HT-29 (cell line): ENCODE measurements around a stretch of chr3.

DNA sequence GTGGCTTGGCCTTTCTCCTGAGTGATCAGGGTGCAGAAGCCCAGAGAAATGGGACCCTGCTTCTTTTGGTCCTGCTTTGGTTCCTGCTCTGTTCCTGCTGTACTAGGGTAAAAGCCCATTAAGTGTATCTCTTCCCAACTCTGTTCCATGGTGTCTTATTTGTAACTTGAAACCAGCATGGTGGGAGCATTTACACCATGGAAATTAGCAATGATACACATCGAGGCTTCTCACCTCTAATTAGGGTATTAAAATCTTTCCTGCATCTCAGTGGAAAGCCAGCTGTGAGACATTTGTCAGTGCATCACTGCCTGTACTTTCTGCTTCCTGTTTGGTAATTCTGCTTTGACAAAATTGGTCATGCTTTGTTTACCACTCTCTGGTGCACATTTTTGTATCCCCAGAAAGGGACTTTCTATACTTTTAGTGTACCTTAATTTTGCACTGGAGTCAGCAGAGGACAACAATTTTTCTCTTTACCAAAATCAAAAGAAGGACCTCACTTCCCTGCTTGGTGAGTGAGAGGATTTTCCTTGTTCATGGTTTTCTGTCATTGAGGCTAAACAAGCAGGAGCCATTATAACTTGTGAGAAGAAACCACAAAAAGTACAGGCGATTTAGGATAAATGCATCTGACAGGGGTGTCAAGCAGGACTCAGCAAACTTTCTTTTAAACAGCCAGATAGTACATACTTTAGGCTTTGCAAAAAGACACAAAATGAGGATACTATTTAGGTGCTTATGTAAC lies 402.2 kb downstream of the PDCD6IP start:
- RAMPAGE, long total RNA: no peak

- RAMPAGE, long total RNA: no peak
Measured at GRCh38 chr3:35486337-35486536, 153.1 kb upstream of the ARPP21 start.

GRCh38 chr3:36787172-36787657 lies 22.9 kb upstream of the DCLK3 start:
- RAMPAGE, long total RNA: no peak

DNA sequence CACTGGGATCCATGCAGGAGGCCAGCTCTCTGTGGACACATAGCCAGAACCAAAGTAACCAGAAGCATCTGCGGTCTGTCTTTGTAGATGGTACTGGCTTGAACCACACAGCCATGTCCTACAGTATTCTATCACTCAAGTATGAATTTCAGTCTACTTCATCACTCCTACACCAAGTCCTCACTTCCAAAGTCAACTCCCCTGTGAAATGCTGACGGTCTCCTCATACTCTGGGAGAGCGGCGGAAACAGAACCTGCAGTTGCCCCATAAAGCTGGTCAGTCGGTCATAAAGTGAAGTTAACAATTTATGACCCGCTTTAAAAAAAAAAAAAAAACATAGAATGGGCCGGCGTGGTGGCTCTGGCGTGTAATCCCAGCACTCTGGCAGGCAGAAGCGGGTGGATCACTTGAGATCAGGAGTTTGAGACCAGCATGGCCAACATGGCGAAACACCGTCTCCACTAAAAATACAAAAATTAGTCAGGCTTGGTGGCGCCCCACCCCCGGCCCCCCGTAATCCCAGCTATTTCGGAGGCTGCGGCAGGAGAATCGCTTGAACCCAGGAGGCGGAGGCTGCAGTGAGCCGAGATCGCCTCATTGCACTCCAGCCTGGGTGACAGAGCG lies 2.2 kb downstream of the TRANK1 start:
- RAMPAGE, long total RNA: no peak

DNA sequence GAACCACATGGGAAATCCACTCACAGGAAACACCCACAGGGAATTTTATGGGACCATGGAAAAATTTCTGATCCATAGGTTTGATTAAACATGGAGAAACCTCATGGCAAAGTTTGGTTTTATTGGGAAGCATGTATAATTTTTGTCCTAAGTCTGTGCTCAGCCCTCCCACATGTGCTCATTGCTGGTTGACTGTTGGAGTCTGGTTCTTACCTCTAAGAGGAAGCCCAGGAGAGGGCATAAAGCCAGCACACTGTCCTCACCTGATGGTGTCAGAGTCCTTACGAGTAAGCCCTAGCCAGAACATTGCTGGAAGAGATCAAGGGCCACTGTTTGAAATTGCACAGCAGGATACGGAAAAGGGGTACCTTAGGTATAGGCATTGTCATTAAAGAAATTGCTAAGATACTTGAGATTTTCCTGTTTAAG lies 21.3 kb downstream of the MLH1 start:
- RAMPAGE, long total RNA: no peak

GRCh38 chr3:37056797-37057665 lies 63.7 kb downstream of the MLH1 start:
- RAMPAGE, long total RNA: no peak

DNA sequence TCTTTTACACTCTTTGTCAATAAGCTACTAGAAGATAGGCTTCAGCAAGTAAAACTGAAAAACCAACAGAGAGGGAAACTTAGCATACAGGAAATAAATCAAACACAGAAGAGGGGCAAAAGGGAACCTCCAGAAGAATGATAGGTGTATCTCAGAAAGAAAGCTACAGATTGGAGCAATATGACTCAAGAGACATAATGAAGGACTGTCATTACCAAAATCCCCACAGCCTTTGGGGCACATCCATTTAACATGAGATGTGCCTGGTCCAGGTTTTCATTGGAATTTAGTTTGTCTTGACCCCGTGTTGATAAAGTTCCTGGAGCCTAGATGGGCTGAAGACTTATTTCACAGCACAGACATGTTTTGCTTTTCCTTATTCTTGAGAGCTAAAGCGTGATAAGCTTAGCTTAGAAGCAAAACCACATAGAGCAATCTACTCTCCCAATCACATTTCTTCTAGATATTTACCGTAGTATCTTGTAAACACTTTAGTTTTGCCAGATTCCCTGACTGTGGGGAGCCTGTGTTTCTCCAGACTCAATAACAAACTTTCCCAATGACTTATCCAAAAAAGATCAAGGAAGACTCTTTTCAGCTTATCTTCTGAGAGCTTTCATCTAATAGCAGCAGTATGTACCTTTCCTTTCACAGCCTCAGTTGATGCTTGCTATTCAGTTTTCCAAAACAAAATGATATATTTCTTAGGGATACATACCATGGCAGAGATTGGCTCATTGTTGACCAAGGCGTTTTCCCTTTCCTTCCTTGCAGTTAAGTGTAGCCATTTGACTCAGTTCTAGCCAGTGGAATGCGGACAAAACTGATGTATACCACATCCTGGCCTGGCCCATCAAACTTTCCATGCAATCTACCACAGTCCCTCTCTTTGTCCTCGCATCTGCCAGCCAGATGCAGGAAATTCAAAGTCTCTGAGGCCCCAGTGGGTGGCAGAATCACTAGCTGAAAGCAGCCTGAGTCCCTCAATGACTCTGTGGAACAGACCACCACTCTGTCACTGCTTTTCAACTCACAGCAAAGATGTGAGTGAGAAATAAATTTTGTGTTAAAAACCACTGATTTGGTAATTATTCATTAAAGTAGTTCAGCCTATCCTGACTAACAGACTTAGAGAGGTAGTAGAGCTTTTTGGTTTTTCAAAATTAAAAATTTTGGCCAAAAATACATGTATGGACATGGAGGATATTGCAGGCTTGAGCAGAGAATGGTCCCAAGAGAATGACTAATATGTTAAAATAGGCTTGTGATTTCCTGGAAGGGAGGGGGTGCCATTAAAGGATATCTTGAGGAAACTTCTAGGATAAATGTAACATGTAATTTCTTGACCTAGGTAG lies 11.3 kb downstream of the LRRFIP2 start:
- RAMPAGE, long total RNA: no peak

- RAMPAGE, long total RNA: no peak
Measured at GRCh38 chr3:37326930-37327987, 84.2 kb downstream of the GOLGA4 start.

DNA sequence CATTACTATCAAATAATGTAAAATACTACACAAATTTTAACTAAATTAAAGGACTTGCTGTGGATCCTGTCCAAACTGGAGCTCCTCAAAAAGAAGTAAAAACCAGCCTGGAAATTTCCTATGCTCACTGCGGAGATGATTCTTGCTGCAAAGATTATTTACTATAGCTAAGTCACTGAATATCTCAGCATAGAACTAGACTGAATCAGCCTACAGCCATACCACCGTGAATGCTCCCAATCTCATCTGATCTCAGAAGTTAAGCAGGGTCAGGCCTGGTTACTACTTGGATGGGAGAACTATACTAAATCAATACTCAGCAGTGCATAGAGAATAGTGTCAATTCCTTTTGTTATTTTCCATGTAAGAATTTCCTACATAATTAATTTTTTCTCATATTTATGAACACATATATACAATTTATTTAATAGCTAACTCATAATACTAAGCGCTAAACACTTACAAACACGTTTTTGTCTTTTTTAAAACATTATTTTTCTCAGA lies 98.4 kb downstream of the GOLGA4 start:
- RAMPAGE, long total RNA: no peak

GRCh38 chr3:37442041-37442585 lies 9.8 kb upstream of the ITGA9 start:
- RAMPAGE, long total RNA: no peak

- RAMPAGE, long total RNA: no peak
Measured at GRCh38 chr3:37667396-37667803, 194.3 kb upstream of the CTDSPL start.

- RAMPAGE, long total RNA: no peak
Measured at GRCh38 chr3:37694338-37694778, 167.3 kb upstream of the CTDSPL start.

DNA sequence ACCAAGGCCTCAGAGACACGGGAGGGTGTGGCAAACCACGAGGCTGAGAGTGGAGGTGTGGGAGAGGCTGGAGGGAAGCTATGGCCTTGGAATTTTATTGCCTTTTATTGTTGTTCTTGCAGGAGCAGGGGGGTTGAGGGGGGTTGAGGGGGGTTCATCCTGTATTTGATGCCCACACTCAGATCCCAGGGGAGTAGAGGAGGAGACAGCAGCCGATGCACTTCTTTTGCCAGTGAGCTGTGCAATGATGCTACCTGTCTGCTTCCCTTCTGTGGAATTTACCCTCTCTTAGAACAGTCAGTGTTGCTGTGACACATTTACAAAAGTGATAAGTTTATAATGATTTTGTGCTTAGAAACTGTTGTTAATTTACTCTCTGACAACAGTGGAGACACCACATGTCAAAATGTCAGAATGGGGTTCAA lies 75.8 kb upstream of the CTDSPL start:
- RAMPAGE, long total RNA: no peak

GRCh38 chr3:37898464-37899777 lies 37.2 kb downstream of the CTDSPL start:
- RAMPAGE, long total RNA: no peak

DNA sequence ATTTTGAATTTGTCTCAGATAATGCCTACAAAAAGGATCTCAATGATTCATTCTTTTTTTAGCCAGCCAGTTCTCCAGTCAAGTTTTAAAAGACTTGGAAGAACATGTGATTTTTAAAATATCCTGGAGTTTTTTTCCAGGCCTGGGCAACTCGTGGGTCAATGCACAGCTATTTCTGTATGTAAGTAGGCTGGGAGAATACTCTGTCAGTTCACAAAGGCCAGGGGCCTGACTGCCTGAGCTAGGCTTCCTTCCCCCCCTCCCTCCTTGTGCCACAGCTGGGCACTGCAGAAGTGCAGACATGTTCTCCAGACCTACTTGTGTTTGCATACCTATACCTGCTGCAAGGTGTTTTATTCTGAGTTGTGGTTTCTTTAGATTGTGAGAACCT lies 43.7 kb downstream of the CTDSPL start:
- RAMPAGE, long total RNA: no peak

- RAMPAGE, long total RNA: no peak
Measured at GRCh38 chr3:37949657-37950801, 40.6 kb upstream of the VILL start.

GRCh38 chr3:37962777-37963605 lies 27.6 kb upstream of the VILL start:
- RAMPAGE, long total RNA: no peak

DNA sequence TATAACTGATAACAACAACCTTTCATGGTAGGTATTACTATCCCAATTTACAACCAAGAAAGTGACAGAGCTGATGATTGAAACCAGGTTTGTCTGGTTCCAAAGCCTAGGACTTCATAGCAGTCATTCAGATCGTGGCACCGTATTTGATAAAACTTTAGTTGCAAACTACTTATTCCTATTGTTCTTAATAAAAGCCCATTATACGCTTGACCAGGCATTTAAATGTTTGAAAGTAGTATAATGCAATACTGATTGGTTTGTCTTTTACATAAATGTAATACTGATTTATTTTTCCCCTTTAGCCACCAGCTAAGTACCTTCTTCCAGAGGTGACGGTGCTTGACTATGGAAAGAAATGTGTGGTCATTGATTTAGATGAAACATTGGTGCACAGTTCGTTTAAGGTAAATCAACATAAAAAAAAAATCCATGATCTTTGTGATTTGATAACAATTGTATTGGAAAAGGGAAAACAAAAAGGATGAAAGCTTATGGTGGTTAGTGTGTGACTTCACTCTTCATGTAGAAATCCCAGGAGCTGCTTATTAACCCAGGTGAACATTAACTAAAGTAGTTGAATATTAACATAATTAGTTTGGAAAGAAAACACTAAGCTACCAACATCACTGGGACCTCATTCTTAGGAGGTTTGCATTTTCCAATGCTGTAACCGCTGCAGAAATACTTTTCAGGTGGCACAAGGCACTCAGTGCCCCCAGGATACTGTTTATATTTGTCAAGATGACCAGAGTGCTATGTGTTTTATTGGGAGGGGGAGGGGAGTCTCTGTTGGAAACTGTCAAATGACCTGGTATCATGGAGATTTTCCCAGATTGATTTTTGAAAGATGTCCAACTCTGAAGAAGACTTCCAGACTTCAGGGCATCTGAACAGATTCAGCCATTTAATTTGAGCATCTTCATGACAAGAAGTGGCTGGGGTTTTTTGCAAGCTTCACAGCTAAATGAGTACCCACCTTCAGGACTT lies 26.0 kb upstream of the VILL start:
- RAMPAGE, long total RNA: no peak

DNA sequence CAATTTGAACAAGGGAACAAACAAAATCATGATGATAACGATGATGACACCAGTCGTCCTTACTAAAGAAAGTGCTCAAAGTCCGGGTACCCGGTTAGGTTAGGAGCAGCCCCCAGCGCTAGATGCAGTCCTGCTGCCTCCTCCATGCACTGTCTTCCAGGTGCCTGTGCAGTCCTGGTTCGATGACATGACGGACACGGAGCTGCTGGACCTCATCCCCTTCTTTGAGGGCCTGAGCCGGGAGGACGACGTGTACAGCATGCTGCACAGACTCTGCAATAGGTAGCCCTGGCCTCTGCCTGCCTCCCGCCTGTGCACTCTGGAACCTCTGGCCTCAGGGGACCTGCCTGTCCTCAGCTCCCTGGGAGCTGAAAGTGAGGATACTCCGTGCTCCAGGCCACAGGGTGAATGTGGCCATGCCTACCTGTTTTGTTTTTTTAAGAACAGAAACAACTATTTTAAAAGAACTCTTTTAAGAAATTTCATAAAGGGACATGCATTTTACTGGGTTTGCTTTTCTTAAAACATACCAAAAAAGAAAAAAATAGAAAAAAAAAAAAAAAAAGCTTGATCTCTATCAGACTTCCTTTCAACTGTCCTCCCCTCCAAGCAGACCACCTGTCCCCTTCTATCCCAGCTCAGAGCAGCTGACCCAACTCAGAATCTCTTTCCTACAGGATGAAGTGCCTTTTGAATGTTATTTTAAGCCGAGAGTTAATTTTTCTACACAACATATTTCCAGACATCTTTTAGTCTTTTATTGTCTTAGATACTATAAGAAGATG lies 9.8 kb upstream of the VILL start:
- RAMPAGE, long total RNA: no peak

DNA sequence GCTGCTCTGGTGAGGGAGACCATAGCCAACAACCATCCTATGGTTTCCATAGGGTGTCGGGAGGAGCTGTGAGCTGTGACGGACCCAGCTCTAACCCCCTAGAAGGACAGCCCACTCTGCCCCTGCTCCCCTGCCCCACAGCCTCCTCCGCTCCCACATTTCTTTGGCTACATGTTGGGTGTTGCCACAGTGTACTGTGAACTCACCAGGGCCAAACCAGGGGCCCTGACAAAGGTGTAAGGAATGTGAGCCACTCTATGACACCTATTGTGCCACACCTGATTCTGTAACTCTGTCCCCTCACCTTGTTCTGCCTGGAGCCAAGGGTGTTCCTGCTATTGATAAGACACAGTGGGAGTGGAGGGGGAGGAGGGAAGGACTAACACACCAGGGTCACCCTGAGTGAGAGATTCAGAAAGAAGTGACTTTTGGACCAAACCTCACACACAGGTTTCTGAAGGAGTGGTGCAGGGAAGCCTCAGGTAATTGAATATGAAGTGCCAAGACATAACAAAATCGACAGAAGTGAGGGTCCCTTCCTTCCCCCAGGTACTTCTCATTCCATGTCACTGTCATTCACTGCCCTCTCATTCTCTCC lies 2.1 kb downstream of the VILL start:
- RAMPAGE, long total RNA: no peak